SK-MEL-5 (cell line): ENCODE measurements around the genes NNAT, BLCAP and FAM83D.

RAMPAGE:
- cytosol, long total RNA, result no peak
- long total RNA, result no peak
- nucleus, long total RNA, result no peak
These were observed at the start of gene NNAT for GRCh38 chr20:37520828-37521855. Gene NNAT, plus strand, starts transcription at chr20:37521250.

RAMPAGE:
- cytosol, long total RNA, result start-site peak on the minus strand at chr20:37527852-37527881, 329 and 32 reads in 2 replicates
- long total RNA, result no peak
- nucleus, long total RNA, result no peak
These were observed at the start of gene BLCAP for GRCh38 chr20:37527413-37528003. Gene BLCAP, minus strand, starts transcription at chr20:37527876.

DNA sequence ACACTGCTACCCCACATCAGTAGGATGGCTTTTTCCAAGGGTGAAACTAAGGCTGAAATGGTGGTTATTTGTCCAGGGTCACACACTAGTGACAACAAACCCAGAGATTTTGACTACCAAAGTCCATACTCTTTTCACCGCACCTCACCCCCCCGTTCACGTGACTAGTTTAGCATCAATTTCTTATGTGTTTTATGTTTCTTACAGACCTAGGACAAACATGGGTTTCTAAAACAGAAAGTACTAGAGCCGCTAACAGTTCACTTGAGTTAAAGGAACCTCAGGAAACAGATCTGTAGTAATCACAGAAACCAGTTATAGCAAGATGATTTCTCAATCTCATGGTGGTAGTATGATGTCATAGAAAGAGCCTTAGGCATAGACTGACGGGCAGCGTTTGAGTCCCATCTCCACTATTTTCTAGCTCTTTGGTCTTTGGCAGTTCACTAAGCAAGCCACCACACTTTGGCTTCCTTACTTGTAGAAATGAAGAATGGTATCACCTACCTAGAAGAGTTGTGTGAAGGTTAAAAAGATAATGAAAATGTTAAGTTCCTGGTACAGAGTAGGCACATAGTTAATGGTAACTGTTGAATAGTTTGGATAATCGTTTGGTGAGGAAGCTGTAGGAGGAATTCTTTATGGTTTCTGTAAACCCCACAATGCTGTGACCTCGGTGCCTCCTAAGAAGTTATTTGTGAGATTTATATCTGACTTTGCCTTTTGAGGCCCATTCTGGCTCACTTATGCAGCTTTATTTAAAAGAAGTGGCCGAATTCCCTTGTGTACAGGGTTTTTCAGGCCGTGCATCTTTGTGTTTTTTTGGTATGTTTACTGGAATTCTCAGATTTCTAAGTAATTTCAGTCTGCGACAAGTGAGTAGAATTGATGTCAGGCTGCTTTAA lies 21.3 kb downstream of the CTNNBL1 start:
RAMPAGE:
- cytosol, long total RNA, result no peak
- long total RNA, result no peak
- nucleus, long total RNA, result no peak

GRCh38 chr20:38032906-38033316 lies 345 bp downstream of the TTI1 start:
RAMPAGE:
- cytosol, long total RNA, result no peak
- long total RNA, result no peak
- nucleus, long total RNA, result no peak

DNA sequence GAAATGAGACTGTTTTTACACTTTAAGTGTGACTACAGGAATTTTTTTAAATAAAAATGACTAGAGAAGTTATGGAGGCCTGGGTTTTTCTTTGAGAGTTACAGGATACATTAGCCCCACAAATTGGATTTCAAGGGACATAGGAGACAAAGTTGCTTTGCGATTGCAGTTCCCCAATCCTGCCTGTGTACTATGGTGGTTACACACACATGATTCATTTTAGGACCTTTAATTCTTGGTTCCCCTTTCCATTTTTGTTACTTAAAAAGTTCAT lies 62.1 kb downstream of the RPRD1B start:
RAMPAGE:
- cytosol, long total RNA, result no peak
- long total RNA, result no peak
- nucleus, long total RNA, result no peak

DNA sequence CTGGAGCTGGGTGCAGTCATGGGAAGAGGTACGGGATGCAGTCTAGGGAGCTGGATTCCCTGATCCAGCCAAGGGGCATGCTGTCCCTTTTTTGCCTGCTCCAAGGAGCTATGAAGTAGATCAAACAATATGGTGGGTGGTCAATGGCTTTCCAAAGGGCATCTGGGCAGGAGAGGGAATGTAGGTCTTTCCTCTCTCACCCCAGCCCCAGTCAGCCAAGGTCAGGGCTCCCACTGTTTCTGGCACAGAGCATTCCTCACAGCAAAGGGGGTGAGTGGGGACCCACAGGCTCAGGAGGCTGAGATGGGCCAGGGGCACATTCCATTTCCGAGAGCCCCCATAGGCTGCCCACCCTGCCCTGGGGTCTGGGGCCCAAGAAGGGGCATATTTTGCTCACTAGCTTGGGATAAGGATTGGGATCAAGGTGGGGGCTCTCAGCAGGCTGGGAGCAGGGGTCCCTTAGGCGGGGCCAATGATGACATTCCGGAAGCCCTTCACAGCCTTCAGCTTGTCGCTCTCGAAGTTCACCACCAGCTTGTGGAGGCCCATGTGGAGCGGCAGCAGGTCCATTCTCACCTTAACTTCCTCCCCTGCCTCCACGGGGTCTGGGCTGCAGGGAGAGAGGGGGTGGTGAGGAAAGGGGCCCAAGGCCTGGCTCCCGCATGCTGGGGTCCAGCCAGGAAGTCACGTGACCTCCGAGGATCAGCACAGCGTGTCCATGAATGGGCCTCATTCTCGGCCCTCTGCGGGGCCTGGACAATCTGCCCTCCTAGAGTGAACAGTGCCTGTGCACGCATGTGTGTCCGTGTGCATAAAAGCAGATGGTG lies 35.1 kb downstream of the TGM2 start:
RAMPAGE:
- cytosol, long total RNA, result no peak
- long total RNA, result no peak
- nucleus, long total RNA, result no peak

DNA sequence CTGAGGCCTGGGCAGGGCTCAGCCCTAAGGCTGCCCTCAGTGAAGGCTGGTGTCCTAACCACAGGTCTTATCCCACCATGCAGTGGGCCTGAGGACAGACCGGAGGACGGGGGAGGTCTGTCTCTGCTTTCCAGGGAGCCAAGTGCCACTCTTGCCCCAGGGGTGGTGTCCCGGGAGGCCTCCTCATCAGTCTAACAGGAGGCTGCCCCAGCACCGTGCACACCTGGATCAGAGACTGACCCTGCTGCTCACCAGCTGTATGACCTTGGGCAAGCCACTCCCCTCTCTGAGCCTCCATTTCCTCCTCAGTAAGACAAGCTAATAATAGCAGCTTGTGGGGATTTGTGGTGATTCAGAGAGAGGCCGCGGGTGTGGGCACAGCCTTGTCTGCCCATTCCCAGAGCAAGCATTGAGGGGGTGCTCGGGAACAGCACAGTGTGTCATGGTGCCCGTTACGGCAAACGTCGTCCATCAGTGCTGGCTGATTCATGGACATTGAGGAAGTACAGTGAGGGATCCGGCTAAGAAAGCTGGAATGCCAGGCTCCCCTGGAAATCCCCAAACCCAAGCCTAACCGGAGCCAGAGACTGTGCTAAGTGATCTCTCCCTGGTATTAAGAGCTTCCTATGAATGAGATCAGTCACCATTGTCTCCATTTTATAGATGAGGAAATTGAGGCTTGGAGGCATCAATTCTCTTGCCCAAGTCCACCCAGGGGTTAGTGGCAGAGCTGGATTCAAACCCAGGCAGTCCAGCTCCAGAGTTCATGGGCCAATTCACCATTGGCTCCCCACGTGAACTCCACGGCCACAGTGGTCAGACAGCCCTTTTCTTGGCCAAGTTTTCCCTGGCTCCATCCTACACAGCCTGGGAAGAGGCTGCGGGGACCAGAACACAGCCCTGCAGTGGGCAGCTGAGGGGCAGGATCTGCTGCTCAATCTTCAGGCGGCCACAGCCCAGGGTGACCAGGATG lies 20.8 kb downstream of the TGM2 start:
RAMPAGE:
- cytosol, long total RNA, result no peak
- long total RNA, result no peak
- nucleus, long total RNA, result no peak

DNA sequence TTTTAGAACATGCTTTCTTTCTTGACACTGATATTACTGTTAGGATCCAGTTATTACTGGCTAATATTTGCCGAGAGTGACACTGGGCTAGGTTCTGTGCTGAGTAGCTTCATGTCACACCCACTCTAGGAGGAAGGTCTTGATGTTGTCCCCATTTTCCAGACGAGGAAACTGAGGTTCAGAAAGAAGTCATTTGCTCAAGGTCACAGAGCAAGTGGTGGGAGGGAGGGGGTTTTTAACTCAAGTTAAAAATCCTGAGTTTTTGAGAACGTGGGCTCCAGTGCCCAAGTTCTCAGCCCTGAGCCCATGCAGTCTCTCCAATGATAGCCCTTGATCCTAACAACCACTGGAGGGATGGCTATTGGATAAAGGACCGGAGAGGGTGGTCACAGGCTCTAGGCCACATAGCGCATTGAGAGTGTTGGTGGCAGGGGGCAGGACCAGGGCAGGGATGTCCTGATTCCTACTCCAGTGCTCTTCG lies 18.8 kb downstream of the TGM2 start:
RAMPAGE:
- cytosol, long total RNA, result no peak
- long total RNA, result no peak
- nucleus, long total RNA, result no peak

RAMPAGE:
- cytosol, long total RNA, result no peak
- long total RNA, result no peak
- nucleus, long total RNA, result no peak
These were observed 9.3 kb downstream of the TGM2 start for GRCh38 chr20:38155686-38156254.

DNA sequence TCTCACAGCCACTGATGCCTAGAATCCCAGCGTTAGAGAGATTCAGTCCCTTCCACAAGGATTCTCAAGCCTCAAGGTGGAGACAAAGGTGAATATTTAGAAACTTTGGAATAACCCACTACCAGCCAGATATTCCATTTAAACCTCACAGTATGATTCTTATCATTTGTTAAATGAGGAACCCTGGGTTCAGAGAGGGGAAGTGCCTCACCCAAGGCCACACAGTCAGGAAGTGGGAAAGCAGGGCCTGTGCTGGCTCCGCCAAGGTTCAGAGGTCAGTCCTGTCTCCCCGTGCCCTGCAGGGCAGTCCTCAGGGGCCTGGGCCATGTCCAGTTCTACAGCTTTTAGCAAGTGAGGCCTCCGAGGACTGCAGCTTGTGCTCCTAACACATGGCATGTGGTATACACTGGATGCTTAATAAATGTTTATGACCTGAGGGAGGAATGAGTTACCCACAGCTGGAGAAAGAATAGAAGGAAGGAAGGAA lies 3.8 kb upstream of the TGM2 start:
RAMPAGE:
- cytosol, long total RNA, result no peak
- long total RNA, result no peak
- nucleus, long total RNA, result no peak

GRCh38 chr20:38173160-38173832 lies 8.2 kb upstream of the TGM2 start:
RAMPAGE:
- cytosol, long total RNA, result no peak
- long total RNA, result no peak
- nucleus, long total RNA, result no peak

GRCh38 chr20:38191141-38191329 lies 26.0 kb upstream of the TGM2 start:
RAMPAGE:
- cytosol, long total RNA, result no peak
- long total RNA, result no peak
- nucleus, long total RNA, result no peak

DNA sequence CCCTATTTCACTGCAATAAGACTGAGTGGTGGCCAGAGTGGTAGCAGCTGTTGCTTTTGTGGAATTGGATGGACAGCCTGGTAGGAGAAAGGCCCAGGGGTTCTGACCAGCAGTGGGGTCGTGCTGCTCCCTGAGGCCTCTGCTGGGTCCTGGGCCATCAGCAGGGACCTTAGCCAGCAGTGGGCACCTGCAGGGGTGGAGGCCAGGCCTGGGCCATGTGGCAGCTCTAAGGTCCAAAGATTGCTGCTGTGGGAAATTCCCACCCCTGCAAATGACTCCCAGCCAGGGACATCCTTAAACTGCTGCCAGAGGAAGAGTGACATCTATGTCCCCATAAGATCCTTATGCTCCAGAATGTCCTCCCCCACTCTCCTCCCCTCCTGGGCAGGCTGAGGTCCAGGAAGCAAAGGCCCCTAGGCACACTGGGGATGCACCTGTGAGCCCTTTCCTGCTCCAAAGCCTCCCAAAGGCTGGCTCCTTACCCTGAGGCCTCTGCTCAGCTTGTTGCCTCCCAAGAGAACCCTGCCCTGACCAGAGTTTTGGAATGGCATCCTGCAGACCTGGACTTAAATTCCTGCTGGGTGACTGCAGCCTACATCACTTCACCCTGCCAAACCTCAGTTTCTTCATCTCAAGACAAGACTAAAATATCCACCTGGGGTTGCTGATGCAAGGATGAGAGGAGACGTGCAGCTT lies 2.3 kb upstream of the LBP start:
RAMPAGE:
- cytosol, long total RNA, result no peak
- long total RNA, result no peak
- nucleus, long total RNA, result no peak

DNA sequence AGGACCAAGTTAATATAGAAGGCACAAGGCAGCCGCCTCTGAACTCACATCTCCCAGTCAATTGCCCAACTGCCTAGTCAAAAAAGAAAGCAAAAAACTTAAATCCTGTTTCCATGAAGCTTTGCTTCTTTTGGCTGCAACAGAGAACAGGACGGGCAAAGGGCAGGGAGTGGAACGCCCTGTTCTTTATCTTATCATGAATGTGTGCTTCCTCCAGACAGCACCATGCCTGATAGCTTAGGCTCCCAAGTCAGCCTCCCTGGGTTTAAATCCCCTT lies 27.1 kb downstream of the LBP start:
RAMPAGE:
- cytosol, long total RNA, result no peak
- long total RNA, result no peak
- nucleus, long total RNA, result no peak

DNA sequence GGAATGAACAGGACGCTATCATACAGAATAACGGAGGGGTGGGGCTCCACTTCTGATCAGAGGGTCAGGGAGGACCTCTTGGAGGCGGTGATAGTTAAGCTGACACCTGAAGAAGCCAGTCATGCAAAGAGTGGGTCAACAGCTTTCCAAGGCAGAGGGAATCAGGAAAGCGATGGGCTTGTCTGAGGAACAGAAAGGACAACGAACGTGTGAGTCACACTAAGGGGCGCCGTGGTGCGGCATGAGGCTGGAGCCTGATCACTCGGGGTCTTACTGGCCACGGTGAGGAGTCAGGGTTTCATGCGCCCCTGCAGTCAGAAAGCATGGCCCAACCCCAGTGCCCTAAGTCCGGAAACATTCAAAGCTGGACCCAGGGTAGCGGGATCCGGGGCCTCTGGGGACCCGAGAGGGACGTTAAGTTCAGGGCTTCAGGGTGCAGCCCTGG lies 50.6 kb upstream of the SLC32A1 start:
RAMPAGE:
- cytosol, long total RNA, result no peak
- long total RNA, result no peak
- nucleus, long total RNA, result no peak

DNA sequence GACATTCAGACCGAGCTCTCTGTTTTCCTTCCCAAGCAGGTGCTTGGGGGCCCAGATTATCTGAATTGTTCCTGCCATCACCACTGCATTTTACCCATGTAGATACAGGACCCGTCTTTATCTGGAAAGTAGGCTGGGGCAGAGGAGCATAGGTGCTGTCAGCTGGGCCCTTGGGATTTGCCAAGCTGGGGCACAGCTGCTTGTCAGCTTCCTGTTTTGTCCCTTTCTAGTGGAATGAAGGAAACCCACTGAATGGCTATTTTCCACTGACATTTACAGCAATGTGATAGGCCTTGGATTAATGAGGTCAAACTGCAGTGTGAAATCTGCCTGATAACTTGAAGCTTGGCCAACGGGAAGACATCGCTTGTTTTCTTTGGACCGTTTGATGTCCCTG lies 6.6 kb downstream of the PPP1R16B start:
RAMPAGE:
- cytosol, long total RNA, result no peak
- long total RNA, result no peak
- nucleus, long total RNA, result no peak

GRCh38 chr20:38872489-38873032 lies 53.7 kb upstream of the FAM83D start:
RAMPAGE:
- cytosol, long total RNA, result no peak
- long total RNA, result no peak
- nucleus, long total RNA, result no peak

GRCh38 chr20:38917849-38918547 lies 8.2 kb upstream of the FAM83D start:
RAMPAGE:
- cytosol, long total RNA, result no peak
- long total RNA, result no peak
- nucleus, long total RNA, result no peak

DNA sequence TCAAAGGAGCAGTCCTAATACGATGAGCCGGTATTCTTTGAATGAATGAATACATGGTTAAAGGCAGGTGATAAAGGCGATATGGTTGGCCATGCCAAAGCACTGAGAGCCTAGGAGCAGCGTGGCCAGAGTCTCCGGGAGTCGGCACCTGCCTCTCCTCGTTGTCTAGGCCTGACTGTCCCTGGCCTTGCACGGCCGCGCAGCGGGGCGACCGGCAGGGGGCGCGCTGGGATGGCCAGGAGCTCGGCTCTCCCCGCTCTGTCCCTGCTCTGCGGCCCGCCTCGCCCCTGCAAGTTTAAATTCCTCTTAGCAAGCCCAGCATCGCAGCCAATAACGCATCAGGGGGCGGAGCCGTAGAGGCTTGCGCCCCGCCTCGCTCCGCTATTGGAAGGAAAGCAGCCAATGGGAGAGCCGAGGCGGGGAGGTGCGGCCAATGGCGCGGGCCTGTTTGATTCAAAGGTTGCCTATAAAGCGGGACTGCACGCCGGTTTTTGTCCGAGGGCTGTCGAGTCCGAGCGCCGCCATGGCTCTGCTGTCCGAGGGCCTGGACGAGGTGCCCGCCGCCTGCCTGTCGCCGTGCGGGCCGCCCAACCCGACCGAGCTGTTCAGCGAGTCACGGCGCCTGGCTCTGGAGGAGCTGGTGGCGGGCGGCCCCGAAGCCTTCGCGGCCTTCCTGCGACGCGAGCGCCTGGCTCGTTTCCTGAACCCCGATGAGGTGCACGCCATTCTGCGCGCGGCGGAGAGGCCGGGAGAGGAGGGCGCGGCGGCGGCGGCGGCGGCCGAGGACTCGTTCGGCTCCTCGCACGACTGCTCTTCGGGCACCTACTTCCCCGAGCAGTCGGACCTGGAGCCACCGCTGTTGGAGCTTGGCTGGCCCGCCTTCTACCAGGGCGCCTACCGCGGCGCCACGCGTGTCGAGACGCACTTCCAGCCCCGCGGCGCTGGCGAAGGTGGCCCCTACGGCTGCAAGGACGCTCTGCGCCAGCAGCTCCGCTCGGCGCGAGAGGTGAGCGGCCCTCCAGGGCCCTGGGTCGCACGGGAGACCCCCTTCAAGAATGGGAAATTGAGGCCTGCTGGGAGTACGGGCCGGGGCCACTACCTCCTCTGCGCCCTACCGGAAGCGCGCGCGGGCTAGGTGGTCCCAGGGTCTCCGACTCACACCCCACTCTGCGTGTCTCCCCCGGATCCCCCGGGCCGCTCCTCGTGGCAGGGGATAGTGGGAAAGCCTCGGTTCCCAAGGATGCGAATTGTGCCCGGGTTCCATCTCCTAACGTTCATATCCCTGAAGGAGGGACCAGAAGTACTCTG lies at the start of gene FAM83D:
Gene FAM83D (plus strand): TSS at position 498 of the 1,308 bp plus-strand sequence.
RAMPAGE:
- cytosol, long total RNA, result no peak
- long total RNA, result no peak
- nucleus, long total RNA, result no peak

DNA sequence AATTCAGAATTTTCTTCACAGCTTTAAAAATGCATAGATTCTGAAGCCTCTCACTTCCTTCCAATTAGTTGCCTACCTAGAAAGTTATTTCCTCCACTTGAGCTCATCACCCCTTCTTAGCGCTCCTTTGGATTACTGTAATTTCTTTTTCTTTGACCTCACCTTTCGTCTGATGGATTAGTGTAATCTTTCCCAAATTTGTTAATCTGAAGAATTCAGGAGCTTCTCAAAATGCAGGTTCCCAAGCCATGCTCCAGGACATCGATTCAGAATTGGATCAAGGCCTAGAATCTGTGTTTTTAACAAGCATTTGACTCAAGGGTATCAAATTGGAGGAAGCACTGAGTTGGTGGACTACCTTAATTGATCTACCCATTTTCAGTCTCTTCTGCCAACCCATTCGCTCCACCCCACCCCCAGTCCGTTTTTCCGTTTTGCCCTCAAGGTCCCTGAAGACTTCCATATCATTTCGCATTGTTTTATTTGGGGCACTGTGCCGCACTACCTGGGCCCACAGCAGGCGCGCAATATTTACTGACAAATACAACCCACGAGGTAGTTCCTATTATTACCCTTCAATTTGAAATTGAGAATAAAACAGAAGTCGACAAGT lies 731 bp upstream of the DHX35 start:
RAMPAGE:
- cytosol, long total RNA, result no peak
- long total RNA, result no peak
- nucleus, long total RNA, result no peak